ENCODE measurements around a stretch of chr2.

DNA sequence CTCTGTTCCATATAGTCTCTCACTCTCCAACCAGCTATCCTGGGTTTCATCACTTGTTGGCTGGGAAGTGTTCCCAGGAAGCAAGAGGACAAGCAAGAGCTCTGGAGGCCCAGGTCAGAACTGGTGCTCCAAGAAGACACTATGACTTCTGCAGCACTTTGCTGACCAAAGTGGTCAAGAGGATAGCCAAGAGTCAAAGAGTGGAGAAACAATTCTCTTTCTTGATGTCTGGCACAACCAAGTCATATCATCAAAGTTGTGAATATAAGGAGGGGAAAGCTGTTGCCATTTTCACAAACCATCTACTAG is 17.4 kb upstream of the MAP3K20 start:
- PRO-cap, result no peak

DNA sequence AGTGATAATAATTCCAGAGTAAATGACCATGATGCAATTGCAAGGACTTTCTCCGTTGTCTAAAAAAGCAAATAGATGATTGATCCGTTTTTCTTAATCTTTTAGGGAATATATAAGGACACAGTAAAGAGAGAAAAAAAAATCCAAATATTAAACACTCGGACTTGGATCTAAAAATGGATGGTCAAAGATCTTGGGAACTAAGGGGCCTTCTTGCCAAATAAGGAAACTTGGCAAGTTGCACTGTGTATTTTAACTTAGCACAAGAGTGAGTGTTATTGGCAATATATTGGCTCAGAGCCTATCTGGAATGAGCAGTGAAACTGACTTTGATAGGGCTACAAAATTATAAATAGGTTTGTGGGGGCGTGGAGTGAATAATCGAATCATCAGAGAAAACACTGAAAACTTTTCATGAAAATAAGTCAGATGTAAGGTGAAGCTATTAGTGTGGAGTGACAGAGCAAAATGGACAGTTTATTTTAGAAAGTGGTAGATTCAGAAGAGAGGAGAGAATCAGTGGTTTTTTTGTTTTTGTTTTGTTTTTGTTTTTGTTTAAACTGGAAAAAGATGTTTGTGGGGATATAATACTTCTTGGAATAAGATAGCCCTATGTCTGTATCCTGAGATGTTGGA is 2.1 kb downstream of the MAP3K20 start:
- PRO-cap, result no peak
- RRBS, result no CpG with 5 or more reads among the region's 5 CpGs

- PRO-cap, result bidirectional peak, plus-strand start at chr2:173188122, minus-strand start at chr2:173187985
- RRBS, result no CpG with 5 or more reads among the region's 1 CpG
Observed at GRCh38 chr2:173187804-173188366, 112.2 kb downstream of the MAP3K20 start.

- PRO-cap, result no peak
- RRBS, result no CpG with 5 or more reads among the region's 7 CpGs
Observed at GRCh38 chr2:173524056-173524646, 169.5 kb downstream of the CDCA7 start.

GRCh38 chr2:173929608-173930062 is 35.5 kb downstream of the SP3 start:
- PRO-cap, result no peak
- RRBS, result no CpG with 5 or more reads among the region's 2 CpGs

- PRO-cap, result no peak
- RRBS, result no CpG with 5 or more reads among the region's 8 CpGs
Observed at GRCh38 chr2:173998225-173998919, 33.2 kb upstream of the SP3 start.

- PRO-cap, result no peak
- RRBS, result 97% methylated on average over 6 of the region's 30 CpGs
Observed at GRCh38 chr2:174026025-174026869, 61.1 kb upstream of the SP3 start.

GRCh38 chr2:174124170-174124793 is 124.0 kb downstream of the OLA1 start:
- PRO-cap, result no peak
- RRBS, result no CpG with 5 or more reads among the region's 5 CpGs

DNA sequence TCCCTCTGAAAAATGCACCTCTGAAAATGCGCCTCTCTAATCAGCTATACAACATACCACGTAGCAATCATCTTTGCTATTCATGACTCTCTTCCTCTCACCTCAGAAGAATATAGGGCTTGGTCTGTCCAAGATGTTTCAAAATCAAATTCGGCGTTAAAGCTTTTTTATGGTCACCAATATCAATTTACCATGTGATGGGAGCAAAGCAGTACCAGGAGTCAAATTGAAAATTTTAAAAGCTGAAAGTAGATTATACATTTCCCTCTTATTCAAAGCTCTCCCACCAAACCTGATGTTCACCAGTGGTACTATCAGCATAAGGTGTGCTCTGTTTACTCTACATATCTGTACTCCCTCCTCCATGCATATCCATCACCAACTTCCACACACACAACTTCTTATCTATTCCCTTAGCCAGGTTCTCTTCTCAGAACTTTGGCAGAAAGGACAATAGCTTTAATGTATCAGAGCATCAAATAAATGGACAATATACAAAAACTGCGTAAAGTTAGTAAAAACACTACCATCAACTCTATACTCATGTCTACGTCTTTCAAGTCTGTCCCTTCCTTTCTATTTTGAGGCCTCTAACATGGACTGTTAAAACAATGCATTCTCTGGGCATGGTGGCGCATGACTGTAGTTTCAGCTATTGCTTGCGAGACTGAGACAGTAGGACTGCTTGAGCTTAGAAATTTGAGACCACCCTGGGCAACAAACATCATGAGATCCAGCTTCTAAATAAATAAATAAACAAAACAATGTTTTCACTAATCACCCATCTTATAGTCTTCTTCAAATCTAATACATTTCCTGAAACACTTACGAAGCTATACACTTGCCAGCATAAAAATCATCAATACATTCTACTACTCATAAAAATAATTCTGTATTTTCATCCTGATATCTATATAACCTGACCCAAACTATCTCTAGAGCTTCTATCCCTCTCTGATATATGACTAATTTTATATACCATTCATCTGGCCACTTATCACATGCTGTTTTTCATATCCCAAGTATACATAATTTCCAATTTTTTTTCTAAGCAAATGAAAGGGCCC is 39.6 kb downstream of the OLA1 start:
- PRO-cap, result no peak
- RRBS, result no CpG with 5 or more reads among the region's 9 CpGs

- PRO-cap, result no peak
- RRBS, result no CpG with 5 or more reads among the region's 9 CpGs
Observed at GRCh38 chr2:174310633-174311284, 24.0 kb upstream of the SP9 start.

GRCh38 chr2:174325756-174327189 is 8.5 kb upstream of the SP9 start:
- PRO-cap, result no peak
- RRBS, result 85% methylated on average over 11 of the region's 86 CpGs

GRCh38 chr2:174335590-174336226 is 954 bp downstream of the SP9 start:
- PRO-cap, result no peak
- RRBS, result 72% methylated on average over 20 of the region's 56 CpGs

DNA sequence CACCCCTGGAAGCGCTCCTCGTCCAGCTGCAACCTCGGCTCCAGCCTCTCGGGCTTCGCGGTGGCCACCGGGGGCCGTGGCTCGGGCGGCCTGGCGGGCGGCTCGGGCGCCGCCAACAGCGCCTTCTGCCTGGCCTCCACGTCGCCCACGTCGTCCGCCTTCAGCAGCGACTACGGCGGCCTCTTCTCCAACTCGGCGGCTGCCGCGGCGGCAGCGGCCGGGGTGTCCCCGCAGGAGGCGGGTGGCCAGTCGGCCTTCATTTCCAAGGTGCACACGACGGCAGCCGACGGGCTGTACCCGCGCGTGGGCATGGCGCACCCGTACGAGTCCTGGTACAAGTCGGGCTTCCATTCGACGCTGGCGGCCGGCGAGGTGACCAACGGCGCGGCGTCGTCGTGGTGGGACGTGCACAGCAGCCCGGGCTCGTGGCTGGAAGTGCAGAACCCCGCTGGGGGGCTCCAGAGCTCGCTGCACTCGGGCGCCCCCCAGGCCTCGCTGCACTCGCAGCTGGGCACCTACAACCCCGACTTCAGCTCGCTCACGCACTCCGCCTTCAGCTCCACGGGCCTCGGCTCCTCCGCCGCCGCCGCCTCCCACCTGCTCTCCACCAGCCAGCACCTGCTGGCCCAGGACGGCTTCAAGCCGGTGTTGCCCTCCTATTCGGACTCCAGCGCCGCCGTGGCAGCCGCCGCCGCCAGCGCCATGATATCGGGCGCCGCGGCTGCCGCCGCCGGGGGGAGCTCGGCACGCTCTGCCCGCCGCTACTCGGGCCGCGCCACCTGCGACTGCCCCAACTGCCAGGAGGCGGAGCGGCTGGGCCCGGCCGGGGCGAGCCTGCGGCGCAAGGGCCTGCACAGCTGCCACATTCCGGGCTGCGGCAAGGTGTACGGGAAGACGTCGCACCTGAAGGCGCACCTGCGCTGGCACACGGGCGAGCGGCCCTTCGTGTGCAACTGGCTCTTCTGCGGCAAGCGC is 1.8 kb downstream of the SP9 start:
- PRO-cap, result bidirectional peak, plus-strand start at position 865 of the sequence, minus-strand start at position 753 of the sequence
- RRBS, result 15% methylated on average over 30 of the region's 120 CpGs

- PRO-cap, result no peak
- RRBS, result no CpG with 5 or more reads among the region's 2 CpGs
Observed at GRCh38 chr2:174399647-174400119, 4.2 kb downstream of the SCRN3 start.

DNA sequence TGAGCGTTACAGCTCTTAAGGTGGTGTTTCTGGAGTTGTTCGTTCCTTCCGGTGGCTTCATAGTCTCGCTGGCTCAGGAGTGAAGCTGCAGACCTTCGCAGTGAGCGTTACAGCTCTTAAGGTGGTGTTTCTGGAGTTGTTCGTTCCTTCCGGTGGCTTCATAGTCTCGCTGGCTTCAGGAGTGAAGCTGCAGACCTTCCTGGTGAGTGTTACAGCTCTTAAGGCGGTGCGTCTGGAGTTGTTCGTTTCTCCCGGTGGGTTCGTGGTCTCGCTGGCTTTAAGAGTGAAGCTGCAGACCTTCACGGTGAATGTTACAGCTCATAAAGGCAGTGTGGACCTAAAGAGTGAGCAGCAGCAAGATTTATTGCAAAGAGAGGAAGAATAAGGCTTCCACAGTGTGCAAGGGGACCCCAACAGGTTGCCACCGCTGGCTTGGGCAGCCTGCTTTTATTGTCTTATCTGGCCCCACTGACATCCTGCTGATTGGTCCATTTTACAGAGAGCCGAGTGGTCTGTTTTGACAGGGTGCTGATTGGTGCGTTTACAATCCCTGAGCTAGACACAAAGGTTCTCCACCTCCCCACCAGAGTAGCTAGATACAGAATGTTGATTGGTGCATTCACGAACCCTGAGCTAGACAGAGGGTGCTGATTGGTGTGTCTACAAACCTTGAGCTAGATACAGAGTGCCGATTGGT is 49.9 kb downstream of the WIPF1 start:
- PRO-cap, result no peak
- RRBS, result 79% methylated on average over 2 of the region's 21 CpGs

DNA sequence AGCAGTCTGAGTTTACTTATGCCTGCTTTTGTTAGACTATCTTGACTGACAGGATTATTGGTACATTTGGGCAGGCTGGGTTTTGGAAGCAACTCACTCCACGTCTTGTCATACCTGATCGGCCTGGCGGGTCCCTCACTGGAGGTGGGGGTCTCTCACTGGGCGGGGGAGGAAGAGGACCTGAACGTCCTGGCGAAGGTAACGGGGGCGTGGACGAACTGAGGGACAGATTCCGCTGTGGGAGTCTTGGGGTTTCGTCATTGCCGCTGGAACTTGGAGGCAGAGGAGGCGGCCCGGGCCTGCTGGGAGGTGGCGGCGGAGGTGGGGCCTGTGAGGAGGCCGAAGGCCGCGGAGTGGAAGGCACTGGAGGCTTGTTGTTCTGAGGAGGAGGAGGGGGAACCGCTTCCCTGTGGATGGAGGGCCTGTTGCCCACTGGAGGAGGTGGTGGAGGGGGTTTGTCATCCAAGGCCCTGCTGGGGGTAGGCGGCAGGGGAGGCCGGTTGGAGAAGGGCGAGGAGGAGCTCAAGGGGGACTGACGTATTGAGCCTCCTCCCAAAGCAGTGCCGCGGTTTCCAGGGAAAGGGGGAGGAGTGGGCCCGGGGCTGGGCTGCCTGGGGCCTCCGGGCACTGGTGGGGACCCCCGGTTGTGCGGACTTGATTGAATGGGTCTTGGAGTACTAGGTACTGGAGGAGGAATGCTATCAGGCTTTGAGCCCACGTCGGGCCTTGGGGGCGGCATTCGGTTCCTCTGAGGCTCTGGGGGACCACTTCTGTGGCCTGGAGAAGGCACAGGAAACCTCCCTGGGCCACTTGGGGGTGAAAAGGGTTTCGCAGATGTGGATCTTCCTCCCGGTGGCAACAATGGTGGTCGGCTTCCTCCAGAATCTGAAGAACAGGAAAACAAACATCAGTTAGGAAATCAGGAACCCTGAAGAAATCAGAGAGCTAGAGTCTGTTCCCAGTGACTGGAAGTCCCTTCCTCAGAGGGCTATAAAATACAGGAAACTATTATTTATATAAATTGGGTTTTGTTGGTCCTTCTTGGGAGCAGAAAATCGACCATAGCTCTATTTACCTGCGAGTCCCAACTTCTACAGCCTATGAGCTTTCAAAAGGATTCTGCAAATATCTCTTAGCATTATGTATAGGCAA is 25.7 kb downstream of the WIPF1 start:
- PRO-cap, result no peak
- RRBS, result 100% methylated on average over 2 of the region's 39 CpGs

GRCh38 chr2:174590834-174591273 is 6.8 kb downstream of the WIPF1 start:
- PRO-cap, result no peak
- RRBS, result no CpG with 5 or more reads among the region's 2 CpGs

DNA sequence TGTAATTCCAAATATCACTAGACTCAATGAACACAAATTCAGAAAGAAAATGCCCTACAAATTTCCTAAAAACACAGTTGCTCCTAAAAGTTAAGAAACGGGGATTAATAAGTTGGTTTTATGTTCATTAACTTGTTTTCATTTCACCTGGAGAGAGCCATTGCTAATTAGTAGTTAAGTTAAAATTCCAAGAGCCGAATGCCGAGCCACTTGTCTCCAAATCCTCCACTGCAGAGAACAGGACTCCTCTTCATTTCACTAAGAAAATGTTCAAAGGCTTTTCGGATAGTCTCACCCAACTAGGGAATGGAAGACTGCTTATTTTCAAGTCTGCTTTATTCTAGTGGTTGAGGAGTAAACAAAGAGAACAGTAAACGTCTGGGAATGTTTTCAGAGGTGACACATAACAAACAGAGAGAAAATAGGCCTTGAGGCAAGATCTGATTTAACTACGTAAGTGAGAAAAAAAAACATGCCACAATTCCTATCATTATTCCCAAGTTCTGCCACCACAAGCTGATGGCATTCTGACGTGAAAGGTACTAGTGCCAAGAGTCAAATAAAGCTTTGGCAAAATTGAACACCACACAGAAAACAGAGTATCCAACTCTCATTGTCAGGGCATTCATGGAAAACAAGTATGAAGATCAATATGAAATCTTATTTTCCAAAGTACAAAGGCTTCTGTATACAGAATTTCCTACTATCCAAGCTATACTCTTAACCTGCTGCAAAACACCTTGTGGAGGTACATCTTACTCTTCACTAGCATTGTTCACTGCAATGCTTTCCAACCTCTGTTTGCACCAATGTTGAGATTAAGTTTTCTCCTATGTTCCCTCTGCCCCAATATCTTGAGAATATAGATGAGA is 16.7 kb upstream of the WIPF1 start:
- PRO-cap, result bidirectional peak, plus-strand start at position 525 of the sequence, minus-strand start at position 308 of the sequence
- RRBS, result no CpG with 5 or more reads among the region's 7 CpGs

- PRO-cap, result no peak
- RRBS, result no CpG with 5 or more reads among the region's 9 CpGs
Observed at GRCh38 chr2:174846671-174847845, 82.8 kb upstream of the CHRNA1 start.

GRCh38 chr2:176079467-176080570 is 3.9 kb downstream of the EVX2 start:
- PRO-cap, result no peak
- RRBS, result 52% methylated on average over 33 of the region's 111 CpGs